ENCODE data around the gene TECPR2.

GRCh38 chr14:101825494-101826371, 64.2 kb downstream of the PPP2R5C start:
- RRBS: no CpG with 5 or more reads among the region's 6 CpGs

DNA sequence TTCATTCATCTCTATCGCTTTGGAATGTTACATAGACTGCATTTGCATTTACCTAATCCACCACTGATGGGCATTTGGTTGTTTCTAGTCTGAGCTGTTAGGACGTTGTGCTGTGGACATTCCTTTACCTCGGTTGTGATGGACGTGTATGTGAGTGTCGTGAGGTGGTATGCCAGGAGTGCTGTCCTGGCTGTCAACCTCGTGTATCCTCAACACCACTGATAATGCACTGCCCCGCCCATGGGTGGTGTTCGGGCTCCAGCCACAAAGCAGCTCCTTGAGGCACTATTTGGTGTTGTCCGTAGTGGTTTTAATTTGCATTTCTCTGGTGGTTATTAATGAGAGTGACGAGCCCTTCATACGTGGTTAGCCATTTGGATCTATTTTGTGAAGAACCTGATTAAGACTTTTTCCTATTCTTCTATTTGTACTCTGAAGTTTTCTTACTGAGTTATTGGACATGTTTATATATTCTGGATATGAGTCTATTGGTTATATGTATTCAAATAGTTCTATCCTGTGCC, 87.6 kb downstream of the PPP2R5C start:
- RRBS: no CpG with 5 or more reads among the region's 11 CpGs

- RRBS: no CpG with 5 or more reads among the region's 15 CpGs
These were observed 99.0 kb upstream of the DYNC1H1 start for GRCh38 chr14:101865213-101865889.

DNA sequence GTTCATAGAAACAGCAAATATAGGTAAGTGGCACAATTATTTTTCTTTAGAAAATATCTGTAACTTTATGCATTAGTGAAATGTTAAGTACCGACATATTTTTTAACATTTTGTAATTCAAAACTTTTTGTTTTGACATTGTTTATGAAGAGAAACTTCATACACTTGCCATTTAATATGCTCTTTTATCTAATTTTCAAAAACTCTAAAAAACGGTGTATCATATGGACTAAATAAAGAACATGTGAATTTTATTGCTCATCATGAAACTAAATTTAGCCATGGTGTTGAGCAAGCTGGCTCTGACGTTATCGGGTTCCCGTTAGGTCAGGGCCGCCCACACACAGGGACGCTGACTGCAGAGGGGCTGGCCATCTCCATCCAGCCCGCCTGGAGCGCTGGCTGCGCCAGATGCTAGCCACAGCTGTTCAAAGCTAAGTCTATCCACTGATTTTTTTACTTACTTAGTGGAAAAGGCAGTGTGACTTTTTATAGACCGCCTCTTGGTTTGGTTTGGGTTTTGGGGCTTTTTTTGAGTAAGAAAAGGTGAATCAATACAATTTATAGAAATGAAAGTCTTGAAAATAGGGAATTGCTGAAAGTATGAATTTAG, 36.5 kb upstream of the DYNC1H1 start:
- RRBS: no CpG with 5 or more reads among the region's 11 CpGs

GRCh38 chr14:101958321-101958607, 6.1 kb upstream of the DYNC1H1 start:
- RRBS: no CpG with 5 or more reads among the region's 4 CpGs

GRCh38 chr14:101965215-101965623, 846 bp downstream of the DYNC1H1 start:
- RRBS: 2% methylated on average over 8 of the region's 27 CpGs

GRCh38 chr14:101965624-101966434, 1.5 kb downstream of the DYNC1H1 start:
- RRBS: no CpG with 5 or more reads among the region's 5 CpGs

GRCh38 chr14:102063508-102063998, 23.3 kb downstream of the HSP90AA1 start:
- RRBS: 65% methylated on average over 11 of the region's 17 CpGs

DNA sequence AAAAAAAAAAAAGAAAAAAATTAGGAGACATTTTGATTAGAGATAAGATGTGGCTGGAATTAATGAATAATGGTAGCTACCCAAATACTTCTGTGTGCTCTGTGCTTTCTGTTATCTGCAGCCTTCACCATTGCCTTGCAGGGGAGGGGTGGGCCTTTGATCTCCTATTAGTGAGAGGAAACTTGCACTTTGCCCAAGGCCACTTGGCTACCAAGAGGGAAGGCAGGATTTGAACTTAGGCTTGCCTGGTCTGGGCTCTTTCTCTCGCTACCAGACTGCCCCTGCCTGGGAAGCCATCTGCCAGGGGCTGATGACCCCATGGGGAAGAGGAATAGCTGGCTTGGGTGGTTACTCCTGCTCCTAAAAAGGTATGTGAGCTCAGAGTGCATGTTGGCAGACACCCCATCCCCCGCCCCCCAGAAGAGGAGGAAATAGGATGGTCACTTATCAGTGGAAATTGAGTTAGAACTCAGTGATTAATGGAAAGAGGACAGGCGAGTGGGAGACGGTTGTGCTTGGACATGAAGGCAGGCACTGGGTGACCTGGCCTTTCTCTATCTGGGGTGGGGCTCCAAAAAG, 51.4 kb downstream of the WDR20 start:
- RRBS: no CpG with 5 or more reads among the region's 4 CpGs

DNA sequence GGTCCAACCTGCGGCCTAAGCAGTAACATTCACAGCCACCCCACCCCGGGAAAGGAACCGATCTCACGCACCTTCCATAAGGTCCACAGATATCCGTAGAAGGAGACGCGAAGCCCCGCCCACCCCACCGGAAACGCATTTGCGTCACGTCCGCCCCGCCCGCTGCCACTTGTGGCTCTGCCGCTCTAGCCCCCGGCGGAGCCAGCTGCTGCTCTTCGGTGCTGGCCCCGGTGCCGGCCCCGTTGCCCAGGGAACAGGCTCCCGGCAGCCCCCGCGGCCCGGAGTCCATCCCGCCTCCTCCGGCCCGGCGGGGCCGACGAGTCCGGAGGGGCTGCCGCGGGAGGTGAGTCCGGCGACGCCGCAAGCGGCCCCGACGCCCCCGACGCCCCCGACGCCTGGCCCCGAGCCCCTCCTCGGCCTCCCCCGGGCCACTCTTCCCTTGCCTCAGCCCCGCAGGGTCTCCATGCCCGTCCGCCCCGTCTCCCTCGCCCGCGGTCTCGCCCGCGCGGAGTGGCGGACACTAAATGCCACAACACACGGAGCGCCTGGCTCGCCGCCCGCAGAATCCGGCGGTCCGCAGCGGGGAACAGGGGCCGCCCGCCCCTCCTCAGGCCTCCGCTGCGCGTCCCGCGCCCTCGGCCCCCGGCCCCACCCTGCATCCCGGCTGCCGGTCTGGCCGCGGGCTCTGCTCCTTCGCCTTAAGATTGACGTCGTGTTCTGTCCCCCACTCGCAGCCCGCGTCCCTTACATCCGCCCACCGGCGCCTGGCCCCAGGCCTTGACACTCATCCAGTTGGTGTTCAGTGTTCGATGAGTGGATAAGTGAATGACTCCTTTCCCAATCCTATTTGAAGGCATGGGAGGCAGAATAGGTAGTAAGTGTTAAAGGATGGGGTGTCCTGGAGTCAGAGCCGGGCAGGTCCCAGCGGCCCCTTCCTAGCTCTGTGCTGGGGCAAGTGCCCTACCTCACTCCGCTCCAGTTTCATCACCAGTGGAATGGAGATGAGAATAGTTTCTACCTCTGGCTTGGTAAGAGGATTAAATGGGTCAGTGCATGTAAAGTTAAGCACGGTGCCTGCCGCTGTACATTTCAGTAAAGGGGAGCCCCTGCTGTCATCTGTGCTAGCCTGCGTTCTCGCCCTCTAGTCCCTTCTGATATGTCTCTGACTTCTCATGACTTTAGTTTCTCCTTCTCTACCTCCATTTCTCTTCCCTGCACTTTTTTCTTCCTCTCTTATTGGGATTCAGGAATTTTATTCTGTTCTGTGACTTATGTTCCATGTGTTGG, at the start of gene TECPR2:
Gene TECPR2, plus strand, starts transcription at position 168 of the 1,287 bp plus-strand sequence.
- RRBS: 1% methylated on average over 52 of the region's 100 CpGs

GRCh38 chr14:102365296-102365704, 2.6 kb downstream of the TECPR2 start:
- RRBS: no CpG with 5 or more reads among the region's 4 CpGs

GRCh38 chr14:102464723-102465553, 44.6 kb downstream of the ANKRD9 start:
- RRBS: no CpG with 5 or more reads among the region's 14 CpGs

DNA sequence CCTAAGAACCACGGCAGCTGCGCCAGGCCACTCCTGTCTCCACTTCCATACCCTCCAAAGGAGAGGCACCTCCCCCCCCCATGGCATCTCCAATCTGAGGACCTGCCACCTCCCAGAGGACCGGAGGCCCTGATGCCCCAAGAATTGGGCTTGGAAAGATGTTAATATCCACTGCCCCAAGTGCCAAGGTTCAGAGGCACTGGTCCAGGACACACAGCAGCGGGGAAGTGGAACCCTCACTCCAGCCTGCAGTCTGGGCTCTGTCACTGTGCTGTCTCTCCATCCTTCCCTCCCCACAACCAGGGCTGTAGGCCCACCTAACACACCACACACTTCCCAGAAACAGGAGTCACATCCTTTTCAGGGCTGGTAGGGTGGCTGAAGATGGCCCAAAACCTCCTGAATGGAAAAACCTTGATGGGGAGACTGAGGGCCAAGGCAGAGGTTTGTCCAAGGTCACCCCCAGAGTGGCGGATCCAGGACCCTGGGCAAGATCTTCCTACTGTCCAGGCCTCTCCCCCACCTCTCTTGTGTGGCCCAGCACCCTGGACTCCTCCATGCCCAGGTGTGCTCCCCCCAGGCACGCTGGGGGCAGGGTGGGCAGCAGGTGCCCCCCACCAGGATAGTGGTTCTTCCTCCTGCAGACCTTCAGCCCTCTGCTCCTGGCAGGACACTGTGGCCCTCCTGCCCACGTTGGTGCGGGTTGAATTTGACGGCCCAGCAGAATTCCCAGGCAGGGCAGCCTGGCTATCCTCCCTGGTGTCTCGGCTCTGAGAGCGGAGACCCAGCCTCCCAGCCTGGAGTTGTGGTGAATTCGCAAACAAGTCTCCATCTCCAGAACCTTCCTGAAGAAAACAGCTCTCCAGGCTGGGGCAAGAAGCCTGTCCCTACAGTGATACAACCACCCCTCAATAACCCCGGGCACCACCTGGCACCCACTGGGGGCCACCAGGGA, 4.1 kb downstream of the ANKRD9 start:
- RRBS: 95% methylated on average over 1 of the region's 13 CpGs

DNA sequence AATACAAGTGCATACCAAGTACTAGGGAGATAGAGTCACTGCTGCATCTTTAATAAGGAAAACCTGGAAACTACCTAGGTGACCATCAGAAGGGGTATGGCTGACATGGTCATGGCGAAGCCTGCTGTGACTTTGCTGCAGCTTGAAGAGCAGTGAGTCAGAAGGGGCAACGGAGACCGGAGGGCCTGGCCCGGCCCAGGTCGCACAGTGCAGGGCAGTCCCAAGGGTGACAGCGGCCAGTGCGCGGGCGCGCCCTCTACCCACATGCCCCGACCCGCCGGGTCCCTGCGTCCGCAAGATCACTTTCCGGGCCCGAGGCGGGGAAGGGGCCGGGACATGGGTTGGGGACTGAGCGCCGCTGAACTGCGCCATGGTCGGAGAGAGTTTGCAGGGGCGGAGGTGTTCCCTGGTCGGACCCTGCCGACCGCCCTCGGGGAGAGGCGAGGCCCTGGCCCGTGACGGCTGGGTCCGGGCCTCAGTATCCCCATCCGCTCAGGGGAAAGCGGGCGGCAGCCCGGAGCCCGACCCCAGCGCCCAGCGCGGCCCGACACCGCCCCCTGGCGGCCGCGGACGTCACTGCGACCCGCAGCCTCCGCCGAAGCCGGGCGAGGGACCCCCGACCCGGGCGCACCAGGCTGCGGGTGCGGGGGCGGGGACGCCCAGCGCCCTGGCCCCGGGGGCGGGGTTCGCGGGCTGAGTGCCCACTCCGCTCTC, 7.0 kb upstream of the ANKRD9 start:
- RRBS: 1% methylated on average over 36 of the region's 65 CpGs

- RRBS: 73% methylated on average over 53 of the region's 101 CpGs
These were observed 35.1 kb upstream of the ANKRD9 start for GRCh38 chr14:102544295-102545405.

- RRBS: no CpG with 5 or more reads among the region's 17 CpGs
These were observed 31.9 kb upstream of the RCOR1 start for GRCh38 chr14:102560252-102561222.

GRCh38 chr14:102585216-102585960, 7.1 kb upstream of the RCOR1 start:
- RRBS: no CpG with 5 or more reads among the region's 19 CpGs

- RRBS: no CpG with 5 or more reads among the region's 11 CpGs
These were observed 27.2 kb upstream of the TRAF3 start for GRCh38 chr14:102750043-102750414.

DNA sequence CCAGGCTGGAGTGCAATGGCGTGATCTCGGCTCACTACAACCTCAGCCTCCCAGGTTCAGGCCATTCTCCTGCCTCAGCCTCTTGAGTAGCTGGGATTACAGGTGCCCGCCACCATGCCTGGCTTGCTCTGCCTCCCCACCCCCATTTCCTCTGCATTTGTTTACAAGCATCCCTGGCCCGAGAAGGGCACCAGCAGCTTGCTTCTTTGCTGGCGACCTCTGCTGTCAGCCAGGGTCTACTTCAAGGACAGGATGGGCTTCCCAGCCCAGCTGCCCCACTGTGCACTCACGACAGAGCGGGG, 4.1 kb upstream of the TRAF3 start:
- RRBS: no CpG with 5 or more reads among the region's 7 CpGs

Data from CMK (cell line).